Fallopian tube (tissue), 1 donor: Measurements from ENCODE around the gene LRRFIP1.

- PRO-cap: no peak
These were observed 115.7 kb upstream of the COPS8 start for GRCh38 chr2:236969781-236970610.

- PRO-cap: no peak
These were observed 113.8 kb upstream of the COPS8 start for GRCh38 chr2:236971858-236972373.

DNA sequence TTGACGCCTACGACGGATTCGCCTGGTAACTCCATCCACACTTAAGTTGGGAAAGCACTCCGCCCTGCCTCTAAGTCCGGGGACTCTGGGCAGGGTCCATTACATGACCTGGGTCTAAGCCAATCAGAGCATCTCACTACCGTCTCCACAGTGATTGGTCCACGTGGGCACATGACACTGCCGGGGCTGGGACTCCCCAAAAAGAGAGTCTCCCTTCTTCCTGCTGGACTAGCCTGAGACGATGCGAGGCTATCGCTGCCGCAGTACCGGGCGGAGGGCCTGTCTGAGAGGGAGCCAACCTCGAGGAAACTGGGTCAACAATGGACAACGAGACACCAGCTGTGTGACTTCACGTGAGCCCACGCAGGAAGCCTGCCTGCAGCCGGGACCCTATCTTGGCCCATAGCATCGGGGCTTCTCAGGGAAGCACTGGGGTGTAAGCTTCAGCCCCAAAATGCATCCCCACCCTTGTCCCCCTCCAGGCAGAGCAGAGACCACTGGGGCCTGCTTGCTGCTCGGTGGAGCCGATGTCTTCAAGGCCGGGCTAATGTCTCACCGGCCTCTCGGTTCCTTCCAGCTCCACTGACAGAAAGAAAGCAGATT is 21.4 kb upstream of the COPS8 start:
- PRO-cap: no peak

DNA sequence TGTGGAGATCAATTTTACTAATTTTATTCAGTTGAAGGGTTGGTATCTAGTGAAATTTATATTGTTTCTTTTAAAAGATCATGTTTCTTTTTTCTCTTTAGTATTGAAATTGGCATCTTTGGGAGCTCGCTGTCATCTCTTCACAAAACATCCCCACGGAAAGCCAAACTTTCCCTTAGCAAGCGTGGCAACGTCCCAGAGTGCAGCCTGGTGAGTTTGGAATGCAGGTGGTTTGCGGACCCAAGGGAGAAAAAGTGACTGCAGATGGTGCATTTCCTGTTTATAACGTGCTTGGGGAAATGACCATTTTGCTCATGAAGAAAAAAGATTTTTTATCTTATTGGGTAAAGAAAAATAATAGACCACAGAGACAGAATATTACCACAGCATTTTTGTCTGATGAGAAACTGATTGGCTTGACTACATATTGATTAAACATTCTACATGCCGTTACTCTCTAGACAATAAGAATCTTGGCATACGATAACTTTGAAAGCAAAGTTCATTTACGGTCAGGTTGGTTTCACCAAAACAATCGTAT is 136.4 kb downstream of the COPS8 start:
- PRO-cap: no peak

GRCh38 chr2:237255022-237255349 is 159.0 kb downstream of the COL6A3 start:
- PRO-cap: no peak

DNA sequence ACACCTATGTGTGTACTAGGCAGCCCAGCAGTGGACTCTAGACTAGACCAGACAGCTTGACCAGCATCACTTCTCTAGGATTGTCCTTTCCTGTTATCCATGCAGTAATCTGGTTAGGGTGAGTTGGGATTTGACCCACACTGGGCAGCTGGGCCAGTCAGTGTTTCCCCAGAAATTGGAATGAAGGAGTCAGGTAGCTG is 117.7 kb downstream of the COL6A3 start:
- PRO-cap: no peak

- PRO-cap: unidirectional peak, plus-strand start at chr2:237411985; bidirectional peak, plus-strand start at chr2:237412204, minus-strand start at chr2:237412059
These were observed 2.0 kb downstream of the COL6A3 start for GRCh38 chr2:237411730-237412529.

GRCh38 chr2:237421443-237422191 is 7.7 kb upstream of the COL6A3 start:
- PRO-cap: bidirectional peak, plus-strand start at chr2:237421790, minus-strand start at chr2:237421698

- PRO-cap: no peak
These were observed 18.7 kb upstream of the COL6A3 start for GRCh38 chr2:237432349-237433306.

DNA sequence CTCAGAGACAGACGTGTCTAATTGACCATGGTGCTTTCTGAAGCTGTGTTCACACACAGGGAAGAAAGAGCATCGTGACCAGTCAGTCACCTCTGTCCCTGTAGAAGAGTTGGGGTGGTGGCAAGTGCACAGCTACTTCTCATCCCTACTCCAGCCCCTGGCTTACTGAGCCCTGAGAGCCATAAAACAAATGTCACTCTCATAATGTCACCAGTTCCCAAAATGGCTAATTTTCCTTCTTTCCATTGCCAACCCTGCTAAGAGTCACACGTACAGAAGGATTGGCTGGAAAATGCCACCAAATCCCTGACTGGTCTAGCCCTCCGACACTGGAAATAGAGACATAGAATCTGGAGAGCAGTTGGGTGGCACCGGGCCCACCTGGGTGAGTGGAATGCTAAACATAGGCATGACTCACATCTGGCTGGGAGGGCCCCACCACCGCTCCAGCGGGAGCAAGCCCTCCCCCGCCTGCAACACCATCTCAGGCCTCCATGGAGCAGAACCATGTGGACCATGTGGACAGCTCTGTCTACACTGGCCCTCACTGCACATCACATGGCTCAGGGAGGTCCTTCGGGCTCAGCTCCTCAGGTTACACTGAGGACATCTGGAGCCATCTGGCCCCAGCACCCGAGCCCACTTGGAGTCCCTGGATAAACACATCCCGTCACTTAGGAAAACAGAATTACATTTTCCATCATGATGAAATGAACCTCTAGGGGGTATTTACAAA is 31.0 kb upstream of the MLPH start:
- PRO-cap: no peak

DNA sequence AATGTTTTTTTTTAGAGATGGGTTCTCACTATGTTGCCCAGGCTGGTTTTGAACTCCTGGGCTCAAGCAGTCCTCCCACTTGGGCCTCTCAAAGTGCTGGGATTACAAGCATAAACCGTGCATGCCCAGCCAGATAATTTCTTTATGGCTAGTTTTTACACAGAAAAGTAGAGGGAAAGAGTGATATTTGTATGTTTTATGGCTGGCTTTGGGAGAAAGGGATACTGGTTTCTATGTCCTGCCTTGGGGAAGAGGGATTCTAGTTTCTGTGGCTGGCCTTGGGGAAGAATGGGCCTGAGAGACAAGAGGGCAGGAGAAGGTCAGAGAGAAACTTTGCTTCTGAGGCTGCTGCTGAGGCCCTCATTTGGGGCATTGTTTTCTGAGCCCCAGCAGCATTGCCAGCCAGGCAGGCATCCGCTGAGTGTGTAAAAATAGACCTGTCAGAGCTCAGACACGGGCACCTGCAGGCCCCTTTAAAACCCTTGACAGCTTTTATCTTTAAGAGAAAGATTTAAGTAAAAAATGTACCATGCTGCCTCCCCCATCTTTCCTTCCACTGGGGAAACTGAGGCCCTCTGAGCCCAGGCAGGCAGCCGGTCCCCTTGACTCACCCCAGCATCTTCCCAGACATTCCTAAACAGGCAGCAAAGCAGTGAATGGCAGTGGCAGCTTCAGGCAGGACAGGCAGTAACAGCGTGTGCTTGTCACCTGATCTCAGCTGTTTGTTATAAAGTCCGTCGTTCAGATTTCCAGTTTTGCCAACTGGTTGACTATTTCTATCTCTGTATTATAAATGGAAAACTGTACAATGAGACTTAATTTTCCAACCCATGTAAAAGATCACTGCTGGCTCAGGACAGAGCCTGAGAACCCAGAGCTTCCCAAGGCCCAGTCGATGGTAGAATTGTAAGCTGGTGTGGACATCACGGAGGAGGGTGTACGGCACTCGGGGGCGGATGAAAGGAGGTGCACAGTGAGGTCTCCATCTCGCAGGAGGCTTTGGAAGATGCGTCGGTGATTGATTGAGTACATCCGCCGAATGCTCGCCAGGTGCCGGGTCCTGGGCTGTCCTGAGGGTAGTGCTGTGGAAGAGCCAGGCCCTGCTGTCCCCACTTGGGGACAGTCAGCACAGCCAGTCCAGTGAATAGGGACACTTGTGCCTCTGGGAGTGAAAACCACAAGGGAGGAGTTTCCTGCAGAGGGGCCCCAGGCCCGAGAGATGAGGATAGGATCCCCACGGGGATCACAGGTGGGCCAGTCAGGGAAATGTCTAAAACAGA is 27.7 kb downstream of the MLPH start:
- PRO-cap: no peak

- PRO-cap: no peak
These were observed 24.1 kb upstream of the PRLH start for GRCh38 chr2:237542279-237542601.

DNA sequence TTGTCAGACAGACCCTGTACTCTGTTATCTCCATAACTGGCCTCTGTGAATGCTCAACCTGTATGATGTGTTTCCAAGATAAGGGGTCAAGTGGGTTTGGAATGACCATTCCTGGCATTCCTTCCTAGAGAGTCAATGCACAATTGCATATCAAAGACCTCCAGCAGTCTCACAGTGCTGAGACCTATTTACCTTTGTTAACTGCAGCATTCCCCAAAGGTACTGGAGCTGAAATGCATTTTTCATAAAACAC is 13.2 kb upstream of the LRRFIP1 start:
- PRO-cap: no peak

DNA sequence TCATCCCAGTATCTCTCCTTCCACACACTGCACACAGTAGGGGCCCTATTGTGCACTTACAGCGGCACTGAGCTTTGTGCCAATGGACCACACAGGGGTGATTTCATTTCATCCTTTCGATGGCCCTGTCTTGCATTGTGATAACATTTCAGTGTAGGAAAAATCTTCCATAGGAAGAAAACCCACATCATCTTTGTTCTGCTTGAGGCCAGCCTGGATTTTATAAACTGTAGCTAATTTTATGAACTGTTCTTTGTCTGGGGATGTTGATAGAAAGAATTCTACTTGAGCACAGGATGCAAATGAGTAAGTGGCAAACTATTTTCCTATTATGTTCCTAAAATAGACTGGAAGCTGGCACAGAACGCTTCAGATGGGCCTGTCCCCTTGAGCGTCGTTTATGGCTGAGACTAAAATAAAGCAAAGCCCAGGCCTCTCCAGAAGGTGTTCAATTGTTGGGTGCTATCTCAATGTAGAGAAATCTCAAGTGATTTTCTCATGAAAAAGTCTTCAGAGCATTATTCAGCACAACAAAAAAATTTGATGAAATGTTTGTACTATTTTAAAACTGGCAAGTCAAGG is 10.8 kb upstream of the LRRFIP1 start:
- PRO-cap: no peak

DNA sequence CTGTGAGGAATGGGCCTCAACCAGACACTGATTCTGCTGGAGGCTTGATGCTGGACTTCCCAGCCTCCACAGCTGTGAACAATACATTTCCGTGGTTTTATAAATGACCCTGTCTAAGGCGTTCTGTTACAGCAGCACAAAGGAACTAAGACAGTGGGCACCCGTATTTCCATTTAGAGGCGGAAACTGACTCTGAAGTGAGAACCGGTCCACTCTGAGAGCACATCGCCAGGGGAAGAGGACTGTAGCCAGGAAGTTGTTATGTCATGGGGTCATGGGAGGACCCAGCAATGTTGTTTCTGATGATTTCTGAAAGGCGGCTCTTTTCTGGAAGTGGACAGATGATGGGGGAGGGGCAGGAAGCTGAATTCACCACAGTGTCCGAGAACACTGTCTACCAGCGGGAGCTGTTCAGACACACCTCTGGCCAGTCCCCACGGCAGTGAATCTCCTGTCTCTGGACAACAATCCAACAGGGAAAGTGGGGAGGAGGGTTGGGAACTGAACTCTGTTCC is 2.2 kb upstream of the LRRFIP1 start:
- PRO-cap: no peak

DNA sequence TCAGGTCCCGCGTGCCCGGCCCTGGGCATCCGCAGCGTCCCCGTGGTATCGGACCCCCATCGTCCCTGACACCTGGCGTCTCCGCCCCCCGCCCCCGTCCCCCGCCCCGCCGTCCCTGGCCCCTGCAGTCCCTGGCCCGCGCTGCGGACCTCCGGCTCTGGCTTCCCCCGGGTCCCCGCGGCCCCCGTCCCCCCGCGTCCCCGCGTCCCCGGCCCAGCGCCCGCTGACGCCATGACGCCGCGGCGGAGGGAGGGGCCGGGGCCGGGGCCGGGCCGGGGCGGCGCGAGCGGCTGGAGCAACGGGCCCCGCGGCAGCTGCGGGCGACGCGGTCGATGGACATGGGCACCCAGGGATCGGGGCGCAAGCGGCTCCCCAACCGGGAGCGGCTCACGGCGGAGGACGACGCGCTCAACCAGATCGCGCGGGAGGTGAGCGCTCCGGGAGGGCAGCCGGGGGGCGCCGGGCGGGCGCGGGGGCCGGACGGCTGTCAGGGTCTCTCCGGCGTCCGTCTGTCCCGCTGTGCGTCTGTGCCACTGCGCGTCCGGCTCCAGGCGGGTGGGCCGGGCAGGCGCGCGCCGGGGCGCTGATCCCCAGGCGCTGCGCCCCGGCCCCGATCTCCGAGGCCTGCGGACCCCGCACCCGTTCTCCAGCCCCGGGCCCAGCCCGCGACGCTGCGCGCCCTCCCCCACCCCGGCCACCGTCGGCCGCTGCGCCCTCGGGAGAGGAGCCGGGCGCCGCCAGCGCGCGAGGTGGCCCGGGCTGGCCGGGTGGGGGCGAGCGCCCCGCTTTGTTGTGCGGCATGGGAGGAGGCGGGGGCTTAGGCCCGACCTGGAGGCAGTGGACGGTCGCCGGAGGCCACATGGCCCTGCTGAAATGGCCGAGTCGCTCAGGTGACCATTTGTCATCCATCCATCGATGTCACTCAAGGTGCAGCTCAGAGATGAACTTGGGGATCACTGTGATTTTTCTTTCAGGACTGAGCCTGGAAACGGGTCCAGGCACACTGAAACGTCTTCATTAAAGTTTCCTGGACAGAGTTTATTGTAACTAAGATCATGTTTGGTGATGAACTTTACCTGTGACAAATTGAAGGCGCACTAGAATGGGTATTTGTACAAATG is at the start of gene LRRFIP1:
Gene LRRFIP1, plus strand, starts transcription at position 275 of the 1,121 bp plus-strand sequence.
- PRO-cap: bidirectional peak, plus-strand start at position 301 of the sequence, minus-strand start at position 159 of the sequence

DNA sequence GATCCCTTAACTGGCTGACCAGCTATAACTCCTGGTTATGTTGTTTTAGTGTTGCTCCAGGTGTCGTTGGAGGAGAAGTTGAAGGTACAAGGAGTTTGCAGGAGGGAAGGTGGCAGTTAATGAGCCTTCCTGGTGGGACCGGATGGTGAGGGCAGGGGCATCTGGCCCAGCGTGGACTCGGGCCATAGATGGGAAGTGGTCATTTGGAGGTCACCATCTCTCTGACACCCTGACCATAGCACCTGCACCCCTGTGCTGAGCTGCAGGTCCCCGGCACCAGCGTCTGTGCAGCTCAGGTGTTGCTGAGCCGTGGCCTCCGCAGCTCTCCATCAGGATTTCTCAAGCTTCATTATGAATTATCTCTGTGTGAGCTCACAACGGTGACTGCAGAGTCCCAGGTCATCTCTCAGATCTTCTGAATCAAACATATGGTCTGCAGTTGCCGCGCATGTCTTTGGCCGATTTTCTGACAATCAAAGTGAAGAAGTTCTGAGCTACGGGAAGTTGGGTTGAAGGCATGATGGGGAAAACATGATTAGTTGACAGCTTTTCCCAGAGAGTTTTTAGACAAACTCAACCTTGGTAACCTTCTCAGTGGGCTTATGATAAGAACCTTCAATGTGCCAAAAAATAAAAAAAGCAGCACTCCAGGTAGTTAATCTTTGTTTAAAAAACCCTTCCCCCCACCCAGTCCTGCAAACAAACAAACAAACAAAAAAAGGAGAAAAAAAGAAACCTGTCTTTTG is 51.2 kb upstream of the RBM44 start:
- PRO-cap: no peak

DNA sequence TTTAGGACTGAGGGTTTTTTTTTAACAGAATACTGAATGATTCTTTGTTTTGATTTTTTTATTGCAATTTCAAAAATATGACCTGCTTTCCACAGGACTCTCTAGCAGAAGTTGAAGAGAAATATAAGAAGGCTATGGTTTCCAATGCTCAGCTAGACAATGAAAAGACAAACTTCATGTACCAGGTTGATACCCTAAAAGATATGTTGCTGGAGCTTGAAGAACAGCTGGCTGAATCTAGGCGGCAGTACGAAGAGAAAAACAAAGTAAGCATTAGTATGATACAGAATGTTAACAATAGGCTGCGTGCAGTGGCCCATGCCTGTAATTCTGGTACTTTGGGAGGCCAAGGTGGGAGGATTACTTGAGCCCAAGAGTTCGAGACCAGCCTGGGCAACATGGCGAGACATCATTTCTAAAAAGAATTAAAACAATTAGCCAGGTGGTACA is 45.3 kb upstream of the RBM44 start:
- PRO-cap: no peak

DNA sequence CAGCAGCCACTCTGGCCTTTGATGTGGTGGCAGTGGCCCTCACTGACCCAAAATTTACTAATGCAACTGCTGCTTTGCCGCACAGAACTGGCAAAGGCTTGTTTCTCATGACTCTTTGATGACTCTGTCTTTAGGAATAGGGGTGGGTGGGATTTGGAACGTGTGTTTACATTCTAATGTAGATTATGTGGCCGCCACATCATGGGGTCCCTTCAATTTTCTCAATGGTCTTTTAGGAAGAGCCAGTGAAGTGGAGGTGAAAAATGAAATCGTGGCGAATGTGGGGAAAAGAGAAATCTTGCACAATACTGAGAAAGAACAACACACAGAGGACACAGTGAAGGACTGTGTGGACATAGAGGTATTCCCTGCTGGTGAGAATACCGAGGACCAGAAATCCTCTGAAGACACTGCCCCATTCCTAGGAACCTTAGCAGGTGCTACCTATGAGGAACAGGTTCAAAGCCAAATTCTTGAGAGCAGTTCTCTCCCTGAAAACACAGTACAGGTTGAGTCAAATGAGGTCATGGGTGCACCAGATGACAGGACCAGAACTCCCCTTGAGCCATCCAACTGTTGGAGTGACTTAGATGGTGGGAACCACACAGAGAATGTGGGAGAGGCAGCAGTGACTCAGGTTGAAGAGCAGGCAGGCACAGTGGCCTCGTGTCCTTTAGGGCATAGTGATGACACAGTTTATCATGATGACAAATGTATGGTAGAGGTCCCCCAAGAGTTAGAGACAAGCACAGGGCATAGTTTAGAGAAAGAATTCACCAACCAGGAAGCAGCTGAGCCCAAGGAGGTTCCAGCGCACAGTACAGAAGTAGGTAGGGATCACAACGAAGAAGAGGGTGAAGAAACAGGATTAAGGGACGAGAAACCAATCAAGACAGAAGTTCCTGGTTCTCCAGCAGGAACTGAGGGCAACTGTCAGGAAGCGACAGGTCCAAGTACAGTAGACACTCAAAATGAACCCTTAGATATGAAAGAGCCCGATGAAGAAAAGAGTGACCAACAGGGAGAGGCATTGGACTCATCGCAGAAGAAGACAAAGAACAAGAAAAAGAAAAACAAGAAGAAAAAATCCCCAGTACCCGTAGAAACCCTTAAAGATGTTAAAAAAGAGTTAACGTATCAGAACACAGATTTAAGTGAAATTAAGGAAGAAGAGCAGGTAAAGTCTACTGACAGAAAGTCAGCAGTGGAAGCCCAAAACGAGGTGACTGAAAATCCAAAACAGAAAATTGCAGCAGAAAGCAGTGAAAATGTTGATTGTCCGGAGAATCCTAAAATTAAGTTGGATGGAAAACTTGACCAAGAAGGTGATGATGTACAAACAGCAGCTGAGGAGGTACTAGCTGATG is 35.7 kb upstream of the RBM44 start:
- PRO-cap: no peak

- PRO-cap: no peak
These were observed 41.8 kb downstream of the RAMP1 start for GRCh38 chr2:237901141-237901627.